Parietal lobe (tissue), 2 donors: ENCODE data around the gene TMEM268.

GRCh38 chr9:114558383-114558915 lies 29.1 kb upstream of the ATP6V1G1 start:
- RAMPAGE, long total RNA: no peak

GRCh38 chr9:114588175-114589084 lies 861 bp downstream of the ATP6V1G1 start:
- RAMPAGE, long total RNA: no peak

DNA sequence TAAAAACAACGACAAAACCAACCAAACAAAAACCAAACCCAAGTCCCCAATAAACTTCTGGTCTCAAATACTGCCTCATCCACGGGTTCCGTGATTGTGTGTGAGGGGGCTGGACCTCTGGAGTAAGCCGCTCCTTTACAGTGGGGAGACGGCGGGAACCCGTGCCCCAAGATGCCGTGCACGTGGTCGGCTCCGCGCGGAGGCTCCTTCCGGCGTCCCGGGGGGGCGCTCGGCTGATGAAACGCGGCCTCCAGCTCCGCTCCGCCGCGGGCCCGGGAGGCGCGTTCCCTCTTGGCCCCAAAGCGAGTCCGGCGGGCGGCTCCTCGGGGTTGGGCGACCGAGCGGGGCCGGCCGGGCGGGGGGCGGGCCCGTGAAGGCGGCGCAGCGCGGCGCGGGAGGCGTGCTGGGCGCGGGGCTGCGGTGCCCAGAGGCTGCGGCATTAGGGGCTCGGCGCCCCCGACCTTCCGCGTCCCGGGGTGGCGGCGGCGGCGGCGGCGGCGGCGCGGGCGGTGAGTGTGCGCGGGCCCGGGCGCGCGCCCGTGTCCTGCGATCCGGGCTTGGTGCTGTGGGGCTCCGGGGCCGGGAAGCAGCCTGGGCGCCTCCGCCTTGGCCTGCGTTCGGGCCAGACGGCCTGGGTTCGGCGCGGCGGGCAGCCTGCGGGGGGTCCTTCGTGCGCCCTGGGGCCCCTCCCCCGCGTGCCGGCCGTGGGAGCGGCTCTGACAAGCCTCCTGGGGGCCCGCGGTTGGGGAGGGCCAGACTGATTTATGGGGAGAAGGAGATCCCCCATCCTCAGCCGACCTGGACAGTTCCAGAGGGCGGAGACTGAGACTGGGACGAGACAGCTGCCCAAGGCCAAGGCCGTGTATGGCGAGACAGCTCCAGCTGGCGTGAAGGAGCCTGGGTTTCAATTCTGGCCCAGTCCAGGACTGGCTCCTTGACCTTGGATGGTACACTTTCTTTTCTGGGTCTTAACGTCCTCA lies at the start of gene TMEM268:
Gene TMEM268, plus strand, starts transcription at position 236 of the 980 bp plus-strand sequence.
- RAMPAGE, long total RNA: no peak

DNA sequence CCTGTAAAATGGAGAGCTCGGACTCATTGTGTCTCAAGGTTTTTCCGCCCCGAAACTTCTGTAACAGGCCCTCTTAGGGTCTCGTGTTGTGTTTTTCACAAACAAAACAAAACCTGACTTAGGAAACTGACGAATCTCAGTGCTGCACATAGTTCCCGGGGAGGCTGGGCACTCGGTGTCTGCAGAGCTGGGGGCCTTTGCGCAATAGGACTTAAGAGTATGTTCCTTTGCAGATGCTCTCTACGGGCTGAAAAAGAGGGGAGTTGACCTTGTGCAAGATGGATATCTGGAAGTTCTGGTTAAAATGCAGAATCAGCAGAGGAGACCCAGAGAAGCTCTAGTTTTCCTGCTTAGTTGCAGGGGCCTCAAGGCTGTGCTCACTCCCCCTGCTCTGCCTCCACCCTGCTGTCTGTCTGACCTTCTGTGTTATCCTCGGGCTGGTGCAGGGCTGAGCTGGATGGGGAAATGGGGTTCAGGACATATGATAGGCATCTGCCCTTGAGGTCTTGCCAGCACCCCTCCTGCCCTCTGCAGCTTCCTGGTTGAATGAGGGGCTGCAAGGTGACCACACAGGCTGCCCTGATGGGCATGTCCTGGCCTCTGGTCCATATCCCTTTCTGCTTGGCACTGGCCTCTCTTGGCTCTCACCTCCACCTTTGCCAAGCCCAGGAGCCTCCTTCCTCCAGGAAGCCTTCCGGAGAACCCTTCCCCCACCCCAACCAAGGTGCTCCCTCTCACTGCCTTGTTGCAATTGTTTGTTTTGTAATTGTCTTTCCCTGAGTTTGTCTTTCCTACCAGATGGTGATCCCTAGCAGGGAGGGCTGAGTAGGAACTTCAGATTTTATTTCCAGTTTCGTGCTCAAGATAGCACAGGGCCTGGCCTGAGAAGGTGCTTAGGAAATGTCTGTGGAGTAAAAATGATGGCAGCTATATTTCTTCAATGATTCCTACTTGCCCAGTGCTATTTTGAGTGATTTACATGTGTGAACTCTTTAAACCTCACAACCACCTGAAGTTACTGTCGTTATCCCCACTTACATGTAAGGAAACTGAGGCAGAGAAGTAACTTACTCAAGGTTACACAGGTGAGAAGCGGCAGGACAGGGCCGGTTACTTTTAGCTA lies 1.3 kb downstream of the TMEM268 start:
- RAMPAGE, long total RNA: no peak

GRCh38 chr9:114657453-114657609 lies 274 bp downstream of the TEX53 start:
- RAMPAGE, long total RNA: no peak

DNA sequence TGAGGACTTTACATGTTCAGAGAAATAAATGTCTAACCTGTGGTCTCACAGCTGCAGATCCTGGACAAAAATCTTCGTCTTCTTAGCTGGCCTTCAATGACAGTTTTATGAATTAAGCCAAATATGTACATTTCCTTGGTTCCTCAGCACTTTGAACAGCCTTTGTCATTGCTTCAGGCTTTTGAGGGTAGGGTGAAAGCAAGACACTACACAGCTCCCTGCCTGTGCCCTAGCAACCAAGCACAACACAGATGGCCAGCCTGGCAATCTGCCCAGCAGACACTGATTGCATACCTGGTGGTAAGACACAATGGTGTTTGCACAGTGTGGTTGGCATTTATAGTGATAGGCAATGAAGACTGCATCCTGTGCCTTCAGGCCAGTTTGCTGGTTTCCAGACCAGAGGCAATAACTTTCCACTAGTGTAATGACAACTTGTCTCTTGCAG lies 144.4 kb upstream of the TNC start:
- RAMPAGE, long total RNA: no peak

DNA sequence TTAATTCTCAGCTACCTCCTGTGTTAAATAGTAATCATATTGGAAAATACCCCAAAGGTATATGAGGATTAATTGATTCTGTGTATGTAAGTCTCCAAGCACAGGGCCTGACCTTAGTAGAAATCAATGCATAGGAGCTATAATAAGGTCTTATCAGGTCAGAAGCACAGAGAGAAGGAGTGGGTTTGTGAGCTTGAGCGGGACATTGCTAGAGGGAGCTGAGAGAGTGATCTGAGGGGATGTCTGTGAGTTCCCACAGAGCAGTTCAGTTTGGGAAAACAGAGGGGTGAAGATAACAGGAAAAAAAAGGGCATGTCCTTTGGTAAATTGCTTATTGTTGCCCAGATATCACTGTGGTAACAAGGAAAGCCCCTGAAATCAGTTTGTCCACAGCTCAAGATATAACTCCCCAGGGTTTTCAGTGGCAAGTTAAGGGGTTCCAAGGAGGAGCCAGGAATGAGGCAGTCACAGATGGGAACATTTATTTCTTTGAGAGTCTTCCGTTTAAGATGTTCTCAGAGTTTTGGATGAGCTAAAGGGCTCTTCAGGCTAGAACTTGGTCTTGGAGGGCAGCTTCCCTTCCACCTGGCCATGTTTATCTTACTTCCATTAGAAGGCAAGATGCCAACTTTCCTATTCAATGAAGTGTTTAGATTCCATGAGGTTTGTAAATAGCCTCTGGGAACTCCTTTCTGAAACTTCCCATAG lies 277.4 kb upstream of the TNC start:
- RAMPAGE, long total RNA: no peak

DNA sequence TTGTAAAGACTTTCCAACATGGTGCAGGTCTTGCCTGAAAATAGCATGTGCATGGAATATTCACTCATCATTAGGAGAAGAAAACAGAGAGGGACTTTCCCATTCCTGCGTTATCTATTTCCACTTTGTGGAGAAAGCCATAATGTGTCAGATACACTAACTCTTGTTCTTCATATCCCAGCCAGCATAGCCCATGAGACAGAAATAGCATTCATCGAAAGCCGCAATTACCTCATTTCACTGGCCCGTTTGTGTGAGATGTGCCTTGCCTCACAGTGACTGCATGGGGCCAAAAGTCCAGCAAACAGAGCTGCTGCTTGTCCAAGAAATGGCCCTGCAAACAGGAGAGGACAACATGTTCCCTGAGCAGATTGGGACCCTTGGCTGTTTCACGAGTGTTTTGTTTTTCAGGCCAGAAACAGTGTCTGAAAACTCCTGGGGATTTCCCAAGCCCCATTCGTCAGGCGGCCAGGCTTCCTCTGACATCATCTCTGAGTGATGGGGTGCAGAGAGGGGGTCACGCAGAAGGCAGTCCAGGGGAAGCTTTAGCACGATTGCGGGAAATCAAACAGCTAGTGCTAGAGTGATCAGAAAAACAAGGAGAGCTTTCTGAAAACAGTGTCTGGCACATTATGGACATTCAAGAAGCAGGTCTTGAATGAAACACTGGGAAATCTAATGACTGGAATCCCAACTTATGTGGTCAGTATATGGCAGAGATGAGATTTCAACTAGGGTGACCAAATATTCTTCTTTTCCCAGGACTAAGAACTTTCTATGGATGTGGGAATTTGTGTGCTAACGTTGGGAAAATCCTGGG lies 503.5 kb upstream of the PAPPA start:
- RAMPAGE, long total RNA: no peak

DNA sequence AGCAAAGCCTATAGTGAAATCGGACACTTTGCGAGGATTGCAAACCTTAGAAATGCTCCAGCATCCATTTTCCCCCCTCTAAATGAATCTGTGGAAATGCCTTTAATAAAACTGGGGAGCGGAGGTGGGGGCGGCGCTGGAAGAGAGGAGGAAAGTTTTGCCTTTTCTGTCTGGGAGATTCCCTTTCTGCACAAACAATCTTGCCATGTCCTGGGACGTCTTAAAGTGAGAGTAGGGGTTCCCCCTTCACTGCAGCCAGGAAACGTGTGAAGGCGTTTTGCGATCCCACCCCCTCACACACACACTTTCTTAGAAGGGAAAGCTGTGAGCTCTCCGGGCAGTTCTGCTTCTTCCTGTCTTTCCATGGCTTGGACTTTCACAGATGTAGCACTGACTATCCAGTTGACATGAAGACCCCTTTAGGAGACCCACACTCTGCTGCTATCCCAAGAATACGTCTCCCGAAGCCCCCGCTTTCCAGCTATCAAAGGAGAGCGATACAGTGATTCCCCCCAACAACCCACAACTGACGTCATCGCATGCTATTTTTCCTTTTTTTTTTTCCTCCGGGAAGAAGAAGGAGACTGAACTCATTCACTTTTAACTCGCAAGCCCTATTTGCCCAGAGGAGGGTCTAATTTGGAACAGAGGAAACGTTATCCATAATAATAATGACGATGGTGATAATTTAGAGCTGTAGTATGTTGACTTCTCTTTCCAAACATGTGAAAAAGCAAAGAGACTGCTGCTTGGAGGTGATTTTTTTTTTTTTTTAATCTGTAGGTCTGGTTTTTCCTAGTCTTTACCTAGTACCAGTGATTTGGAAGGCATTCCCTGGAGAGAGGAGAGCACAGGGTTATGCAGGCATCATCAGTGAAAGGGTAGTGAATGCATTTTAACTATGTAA lies 2.0 kb downstream of the PAPPA start:
- RAMPAGE, long total RNA: no peak

DNA sequence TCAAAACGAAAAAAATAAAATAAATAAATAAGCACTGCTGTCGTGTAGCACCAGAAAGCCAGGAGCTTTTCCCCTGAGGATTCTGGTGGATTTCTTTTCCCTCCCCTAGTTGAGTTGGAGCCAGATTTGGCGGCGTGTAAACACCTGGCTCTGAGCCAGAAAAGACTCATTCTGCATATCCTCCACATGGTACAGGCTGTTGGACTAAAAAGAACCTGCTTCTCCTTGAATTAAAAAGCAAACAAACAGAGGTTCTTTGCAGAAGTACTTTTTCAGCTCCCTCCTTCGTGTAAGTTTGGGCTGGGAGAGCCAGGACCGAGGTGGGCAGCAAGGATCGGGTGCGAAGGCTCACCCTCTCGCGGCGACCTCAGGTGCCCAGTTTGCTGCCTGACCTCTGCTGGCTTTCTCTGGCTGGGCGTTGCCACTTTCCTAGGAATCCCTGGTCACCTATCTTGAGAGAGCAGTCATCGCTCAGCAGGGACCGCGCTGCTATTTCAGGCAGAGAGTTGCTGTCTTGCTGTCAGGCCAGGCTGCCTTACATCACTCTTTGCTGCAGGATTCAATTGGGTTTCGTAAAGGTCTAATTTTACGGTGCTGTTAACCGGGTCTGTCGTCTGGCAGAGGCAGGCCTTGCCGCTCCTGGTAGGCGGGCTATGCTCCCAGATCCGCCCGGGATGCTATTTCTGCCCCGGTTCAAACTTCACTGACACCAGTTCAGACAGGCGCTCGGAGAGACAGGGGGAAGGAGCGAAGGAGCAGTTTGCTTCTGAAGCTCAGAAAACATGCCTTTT lies 3.2 kb downstream of the PAPPA start:
- RAMPAGE, long total RNA: no peak

DNA sequence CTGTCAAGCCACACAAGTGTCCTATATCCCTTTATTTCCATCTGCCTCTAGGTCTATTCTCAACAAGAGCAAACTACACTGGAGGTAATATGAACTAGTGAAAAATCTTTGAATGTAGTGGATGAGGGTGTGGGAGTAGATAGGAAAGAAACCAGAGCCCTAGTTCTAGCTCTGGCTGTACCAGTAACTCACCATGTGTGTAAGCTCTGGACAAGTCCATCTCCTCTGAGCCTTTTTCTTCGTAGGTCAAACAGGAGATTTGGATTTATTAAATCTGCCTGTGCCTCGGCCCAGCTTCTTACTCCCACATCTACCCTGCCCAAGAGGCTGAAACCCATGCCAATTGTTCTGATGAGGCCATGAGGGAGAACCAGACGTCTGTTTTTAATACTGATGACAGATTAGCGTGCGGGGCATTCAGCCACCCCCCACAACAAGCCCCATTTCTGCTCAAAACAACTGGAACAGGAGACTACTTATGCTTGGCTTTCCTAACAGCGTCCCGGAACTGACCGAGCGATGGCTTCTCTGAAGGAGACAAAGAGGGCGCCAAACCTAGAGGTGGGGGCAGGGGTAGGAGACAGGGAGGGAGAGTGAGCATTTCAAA lies 81.3 kb upstream of the TRIM32 start:
- RAMPAGE, long total RNA: no peak

DNA sequence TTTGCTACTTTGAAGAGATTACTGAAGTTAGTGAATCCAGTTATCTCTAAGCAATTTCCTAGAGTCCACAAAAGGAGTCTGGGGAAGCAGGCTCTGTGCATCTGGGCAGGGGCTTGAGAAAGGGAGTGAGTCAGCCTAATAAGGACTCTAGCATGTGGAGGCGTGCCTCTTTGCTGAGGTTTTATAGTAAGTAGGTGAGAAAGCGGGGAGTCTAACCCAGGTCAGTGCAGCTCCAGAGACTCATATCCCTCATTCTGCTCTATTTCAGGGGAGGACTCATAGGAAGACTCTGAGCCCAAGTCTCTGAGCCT lies 149.9 kb downstream of the TRIM32 start:
- RAMPAGE, long total RNA: no peak

GRCh38 chr9:117487597-117488270 lies 72.9 kb upstream of the ASTN2 start:
- RAMPAGE, long total RNA: no peak

DNA sequence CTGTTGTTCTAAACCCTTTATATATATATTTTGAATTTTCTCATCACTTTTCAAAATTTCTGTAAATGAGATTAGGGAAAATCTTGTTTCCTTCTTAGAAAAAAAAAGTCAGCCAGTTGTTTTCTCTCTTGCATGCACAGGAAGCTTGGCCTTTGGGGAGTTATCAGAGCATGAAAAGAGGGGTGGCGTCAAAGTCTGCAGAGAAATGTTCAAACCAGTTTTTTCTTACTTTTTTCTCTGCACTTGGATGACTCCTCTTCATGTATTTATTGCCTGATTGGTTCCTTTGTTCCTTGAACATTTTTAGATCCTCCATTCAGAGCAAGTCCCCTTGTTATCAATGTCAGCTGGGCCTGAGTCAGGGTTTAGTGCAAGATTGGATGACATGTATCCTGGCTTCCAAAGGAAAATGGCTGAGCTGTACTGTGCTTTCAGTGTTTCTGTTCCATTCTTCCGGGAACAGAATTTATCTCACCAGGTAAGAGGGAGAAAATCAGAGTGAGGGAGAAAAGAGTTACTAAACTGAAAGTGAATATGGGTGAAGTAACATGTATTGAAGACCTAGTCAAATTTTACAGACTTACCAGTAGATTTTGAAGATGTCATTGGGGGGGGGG lies 392.6 kb upstream of the BRINP1 start:
- RAMPAGE, long total RNA: no peak

DNA sequence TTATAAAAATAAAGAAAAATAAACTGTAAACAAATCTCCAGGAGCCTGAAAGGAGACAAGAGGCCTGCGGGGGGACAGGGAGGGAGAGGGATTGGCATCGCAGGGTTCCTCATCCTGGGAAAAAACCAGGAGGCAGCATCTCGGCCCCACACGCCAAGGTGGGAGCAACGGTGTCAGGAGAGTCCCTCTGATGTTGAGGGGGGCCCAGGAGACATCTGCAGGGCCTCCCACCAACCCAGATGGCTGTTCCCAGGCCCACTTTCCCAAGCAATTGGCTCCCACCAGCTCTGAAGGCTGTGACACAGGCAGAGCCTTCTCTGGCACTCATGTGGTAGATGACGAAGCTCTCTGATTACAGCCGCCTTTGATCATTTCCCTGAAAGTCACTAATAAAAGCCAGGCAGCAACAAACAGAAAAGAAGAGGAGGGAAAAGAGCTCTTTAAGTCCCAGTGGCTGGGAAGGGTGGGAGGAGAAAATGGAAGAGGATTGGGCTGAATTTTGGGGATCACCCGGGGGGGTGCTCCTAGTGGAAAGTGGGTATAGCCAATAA lies 226.5 kb downstream of the CDK5RAP2 start:
- RAMPAGE, long total RNA: no peak

DNA sequence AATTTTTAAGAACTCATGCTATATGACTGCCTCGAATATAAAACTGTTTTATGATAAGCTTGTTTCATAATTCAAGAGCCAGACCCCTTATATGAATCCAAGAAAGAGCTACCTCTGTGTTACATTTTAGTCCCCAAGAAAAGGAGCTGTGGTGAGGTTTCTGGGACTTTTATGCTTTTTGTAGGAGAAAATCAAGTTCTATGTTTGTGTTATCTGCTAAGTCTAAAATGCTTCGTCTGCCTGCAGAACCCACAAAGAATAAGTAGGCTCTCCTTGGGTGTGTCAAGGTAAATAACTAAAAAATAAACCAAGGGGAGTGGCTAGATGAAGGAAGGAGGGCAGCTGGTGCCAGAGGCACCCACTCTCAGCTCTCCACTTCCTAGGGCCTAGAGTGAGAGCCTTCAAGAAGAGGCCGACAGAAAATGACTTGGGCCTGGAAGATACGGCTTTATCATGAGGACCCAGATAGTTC lies 147.5 kb downstream of the CDK5RAP2 start:
- RAMPAGE, long total RNA: no peak

GRCh38 chr9:120529859-120530483 lies 50.0 kb downstream of the CDK5RAP2 start:
- RAMPAGE, long total RNA: no peak

DNA sequence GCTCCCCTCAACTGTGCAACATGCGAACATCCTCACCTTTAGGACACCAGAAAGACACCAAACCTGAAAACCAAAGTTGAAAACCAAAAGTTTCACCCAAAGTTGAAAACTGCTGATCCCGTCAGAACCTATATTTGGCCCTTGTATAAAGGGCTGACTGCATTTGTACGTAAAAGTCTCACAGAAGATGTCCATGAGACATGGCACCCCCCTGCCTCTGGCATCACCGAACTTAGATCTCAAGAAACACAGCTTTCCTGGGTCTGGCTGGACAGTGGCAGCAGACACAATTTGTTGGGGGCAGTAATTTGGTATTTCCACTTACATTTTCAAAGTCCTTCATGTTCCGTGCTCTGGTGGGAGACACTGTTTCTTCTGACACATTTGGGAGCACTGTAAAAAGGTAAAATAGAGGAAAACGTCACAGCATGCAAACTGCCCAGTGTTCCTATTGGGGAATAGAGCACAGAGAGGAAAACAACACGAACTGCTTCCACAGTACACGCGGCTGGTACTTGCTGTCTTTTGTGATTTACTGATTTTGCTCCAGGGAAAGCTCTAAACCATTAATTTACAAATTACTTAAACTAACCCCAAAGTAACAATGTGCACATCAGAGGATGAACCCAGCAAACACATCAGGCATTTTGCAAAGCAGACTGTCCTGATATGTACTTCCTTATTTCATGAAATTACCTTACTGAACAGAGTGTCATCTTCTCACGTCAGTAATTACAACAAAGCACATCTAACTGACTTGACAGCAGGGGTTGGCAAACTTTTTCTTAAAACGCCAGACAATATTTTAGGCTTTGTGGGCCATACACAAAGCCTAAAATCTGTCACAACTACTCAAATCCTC lies 11.7 kb downstream of the CDK5RAP2 start:
- RAMPAGE, long total RNA: no peak

- RAMPAGE, long total RNA: no peak
Measured at GRCh38 chr9:120604306-120605030, 24.5 kb upstream of the CDK5RAP2 start.

GRCh38 chr9:120630996-120631574 lies 51.1 kb upstream of the CDK5RAP2 start:
- RAMPAGE, long total RNA: no peak